Neural cell (in vitro differentiated cells): ENCODE results near the genes EP300 and XRCC6.

GRCh38 chr22:40415196-40415907 is 45.0 kb downstream of the SGSM3 start:
- RAMPAGE, long total RNA: no peak

- RAMPAGE, long total RNA: no peak
These were observed 11.0 kb upstream of the MRTFA start for GRCh38 chr22:40647580-40647779.

GRCh38 chr22:40855644-40855966 is 834 bp downstream of the ST13 start:
- RAMPAGE, long total RNA: no peak

GRCh38 chr22:40963929-40964345 is 12.8 kb downstream of the RBX1 start:
- RAMPAGE, long total RNA: no peak

DNA sequence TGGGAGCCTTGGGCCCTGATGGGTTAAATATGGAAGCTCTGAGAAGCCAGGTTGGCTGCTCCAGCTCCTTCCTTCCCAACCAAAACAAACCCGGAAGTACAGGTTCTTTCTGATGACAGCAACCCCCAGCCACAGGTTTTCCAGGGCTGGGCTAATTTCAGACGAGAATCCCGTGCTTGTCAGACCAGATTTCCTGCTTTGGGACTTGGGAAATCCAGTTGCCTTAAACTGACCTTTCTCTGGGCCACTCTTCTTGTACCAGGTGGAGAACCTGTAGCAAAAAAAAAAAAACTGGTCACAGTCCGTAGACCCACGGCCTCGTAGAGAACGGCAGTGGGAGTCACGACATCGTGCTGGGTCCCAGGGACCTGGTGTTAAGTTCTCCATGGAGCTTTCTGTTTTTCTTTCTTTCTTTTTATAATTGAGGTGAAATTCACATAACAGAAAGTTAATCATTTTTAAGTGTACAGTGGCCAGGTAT is 52.0 kb downstream of the RBX1 start:
- RAMPAGE, long total RNA: no peak

GRCh38 chr22:41091925-41092974 is at the start of gene EP300:
EP300 (plus strand) TSS chr22:41092592.
- RAMPAGE, long total RNA: start-site peak on the plus strand at chr22:41092493-41092624, 1,699 and 625 reads in 2 replicates

GRCh38 chr22:41152082-41152689 is 52.9 kb upstream of the L3MBTL2 start:
- RAMPAGE, long total RNA: no peak

DNA sequence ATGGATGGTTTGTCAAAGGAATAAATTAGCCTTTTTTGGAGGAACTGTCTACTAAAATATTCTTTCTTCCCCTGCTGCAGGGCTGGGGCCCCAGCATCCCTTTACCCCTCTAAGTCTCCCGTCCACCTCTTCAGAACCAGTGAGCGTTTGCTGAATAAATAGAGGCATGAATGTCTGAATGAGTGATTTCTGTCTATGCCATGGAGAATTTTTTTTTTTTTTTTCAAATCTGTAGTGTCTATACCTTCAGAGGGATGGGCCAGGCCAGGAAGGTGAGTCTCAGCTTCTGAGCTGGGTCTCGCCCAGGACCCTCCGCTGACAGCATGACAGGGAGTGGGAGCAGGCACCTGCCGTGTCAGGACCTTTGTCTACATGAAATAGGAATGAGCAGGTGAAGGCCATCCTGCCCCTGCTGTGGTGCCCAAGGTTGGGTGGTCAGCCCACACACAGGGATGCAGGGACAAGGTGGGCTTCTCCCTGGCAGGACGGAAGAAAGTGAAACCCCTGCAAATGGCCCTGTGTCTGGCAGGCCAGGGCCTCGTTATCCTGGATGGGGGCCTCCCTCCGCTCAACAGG is 15.2 kb downstream of the TOB2 start:
- RAMPAGE, long total RNA: no peak

GRCh38 chr22:41479122-41480246 is 10.6 kb downstream of the ACO2 start:
- RAMPAGE, long total RNA: start-site peak on the minus strand at chr22:41479762-41479855, 22 and 6 reads in 2 replicates

GRCh38 chr22:41523092-41523459 is 21.2 kb downstream of the POLR3H start:
- RAMPAGE, long total RNA: no peak

DNA sequence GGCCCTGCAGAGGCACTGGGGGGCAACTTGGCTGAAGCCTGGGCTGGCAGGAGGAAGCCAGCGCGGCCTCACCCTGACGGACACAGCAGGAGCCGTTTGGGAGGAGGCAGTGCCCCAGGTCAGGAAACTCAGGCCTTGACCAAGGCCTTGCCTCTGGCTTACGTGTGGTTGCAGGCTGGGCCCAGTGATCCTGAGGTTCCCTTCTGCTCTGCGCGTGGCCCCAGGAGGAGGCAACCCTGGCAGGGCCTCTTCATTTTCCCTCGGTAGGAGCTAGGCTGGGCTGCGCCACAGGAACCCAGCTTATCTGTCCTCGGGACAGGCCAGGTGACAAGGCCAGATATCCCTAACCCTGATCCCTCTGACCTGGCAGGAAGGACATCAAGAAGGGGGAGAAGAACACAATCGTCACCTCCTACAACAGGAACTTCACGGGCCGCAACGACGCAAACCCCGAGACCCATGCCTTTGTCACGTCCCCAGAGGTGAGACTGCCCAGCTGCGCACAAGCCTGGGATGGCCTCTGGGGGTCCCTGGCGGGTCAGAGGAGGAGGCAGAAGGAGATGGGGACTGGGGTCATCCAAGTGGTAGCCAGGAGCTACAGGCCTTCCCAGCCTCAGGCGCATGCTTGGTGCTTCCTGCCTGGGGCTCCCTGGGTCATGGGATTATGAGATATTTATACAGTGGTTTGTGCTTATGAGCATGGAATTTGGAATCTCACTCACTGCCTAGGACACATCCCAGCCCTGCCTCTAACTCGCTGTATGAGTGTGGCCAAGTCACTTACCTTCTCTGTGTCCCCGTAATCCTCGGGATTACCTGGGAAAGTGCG is 20.6 kb downstream of the POLR3H start:
- RAMPAGE, long total RNA: no peak

GRCh38 chr22:41621124-41622209 is at the start of gene XRCC6:
XRCC6 (plus strand) TSS chr22:41621295.
- RAMPAGE, long total RNA: start-site peak on the plus strand at chr22:41621261-41621363, 9,560 and 8,928 reads in 2 replicates

DNA sequence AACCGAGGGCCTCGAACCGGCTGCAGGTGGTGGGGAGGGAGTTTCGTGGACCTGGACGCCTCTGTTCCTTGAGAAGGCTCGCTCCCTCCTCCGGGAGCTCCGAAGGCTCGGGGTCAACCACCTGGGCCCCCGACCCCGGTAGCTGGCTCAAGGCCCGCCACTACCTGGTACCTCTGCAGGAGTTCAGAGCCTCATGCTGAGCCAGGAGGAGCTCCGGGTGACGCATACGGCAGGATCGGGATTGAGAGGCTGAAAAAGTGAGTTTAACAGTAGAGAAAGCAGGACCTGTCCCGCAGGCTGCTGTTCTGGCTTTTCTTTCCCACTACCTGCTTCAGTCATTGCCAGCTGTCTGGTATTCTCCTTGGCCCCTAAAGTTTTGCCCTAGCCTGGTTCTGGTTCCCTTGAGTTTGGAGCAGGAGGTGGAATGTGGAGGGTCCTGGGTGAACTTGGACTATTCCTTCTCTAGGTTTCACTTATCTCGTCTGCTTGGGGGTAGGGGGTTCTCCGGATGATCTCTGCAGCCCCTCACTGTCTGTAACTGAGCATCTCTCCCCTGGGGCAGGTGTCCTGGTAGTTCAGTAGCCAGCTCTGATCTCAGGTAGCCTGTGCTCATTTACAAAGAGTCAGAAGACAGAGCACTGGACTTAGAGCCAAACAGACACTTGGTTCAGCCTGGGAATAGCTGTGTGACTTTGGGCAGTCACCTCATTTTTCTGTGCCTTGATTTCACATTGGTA is 509 bp downstream of the CCDC134 start:
- RAMPAGE, long total RNA: no peak

DNA sequence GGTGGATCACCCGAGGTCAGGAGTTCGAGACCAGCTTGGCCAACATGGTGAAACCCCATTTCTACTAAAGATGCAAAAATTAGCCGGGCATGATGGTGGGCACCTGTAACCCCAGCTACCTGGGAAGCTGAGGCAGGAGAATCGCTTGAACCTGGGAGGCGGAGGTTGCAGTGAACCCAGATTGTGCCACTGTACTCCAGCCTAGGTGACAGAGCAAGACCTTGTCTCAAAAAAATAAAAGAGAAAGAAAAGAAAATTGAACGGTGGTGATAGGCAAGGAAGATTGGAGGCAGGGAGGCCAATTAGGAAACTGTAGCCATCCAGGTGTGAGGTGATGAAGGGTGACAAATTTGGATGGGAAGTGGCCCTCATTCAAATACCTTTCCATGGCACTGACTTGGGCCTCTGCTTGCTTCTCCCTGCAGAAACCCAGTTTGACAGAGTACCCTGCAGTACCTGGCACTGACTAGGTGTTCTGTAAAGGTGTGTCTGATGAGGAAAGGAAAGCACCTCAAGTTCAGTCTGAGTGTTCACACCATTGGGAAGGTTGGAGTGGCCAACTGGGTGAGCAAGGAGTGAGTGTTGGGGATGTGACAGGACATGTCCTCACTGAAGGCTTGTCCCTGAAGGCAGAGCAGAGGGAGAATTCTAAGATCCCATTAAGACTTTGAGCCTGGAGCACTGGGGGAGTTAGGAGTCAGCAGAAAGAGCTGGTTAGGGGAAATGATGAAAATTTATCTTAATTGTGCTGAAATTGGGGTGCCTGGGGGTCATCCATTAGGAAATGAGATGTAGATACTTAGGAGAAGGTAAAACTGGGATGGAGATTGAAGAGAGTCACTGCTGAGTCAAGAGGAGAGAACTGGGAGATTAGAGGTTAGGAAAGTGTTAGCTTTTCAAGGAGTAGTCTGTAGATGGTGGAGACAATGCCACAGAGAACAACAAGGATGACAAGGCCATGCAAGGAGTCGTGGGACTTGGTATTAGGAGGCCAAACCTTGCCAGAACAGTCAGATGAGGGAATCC is 5.9 kb downstream of the SREBF2 start:
- RAMPAGE, long total RNA: no peak

DNA sequence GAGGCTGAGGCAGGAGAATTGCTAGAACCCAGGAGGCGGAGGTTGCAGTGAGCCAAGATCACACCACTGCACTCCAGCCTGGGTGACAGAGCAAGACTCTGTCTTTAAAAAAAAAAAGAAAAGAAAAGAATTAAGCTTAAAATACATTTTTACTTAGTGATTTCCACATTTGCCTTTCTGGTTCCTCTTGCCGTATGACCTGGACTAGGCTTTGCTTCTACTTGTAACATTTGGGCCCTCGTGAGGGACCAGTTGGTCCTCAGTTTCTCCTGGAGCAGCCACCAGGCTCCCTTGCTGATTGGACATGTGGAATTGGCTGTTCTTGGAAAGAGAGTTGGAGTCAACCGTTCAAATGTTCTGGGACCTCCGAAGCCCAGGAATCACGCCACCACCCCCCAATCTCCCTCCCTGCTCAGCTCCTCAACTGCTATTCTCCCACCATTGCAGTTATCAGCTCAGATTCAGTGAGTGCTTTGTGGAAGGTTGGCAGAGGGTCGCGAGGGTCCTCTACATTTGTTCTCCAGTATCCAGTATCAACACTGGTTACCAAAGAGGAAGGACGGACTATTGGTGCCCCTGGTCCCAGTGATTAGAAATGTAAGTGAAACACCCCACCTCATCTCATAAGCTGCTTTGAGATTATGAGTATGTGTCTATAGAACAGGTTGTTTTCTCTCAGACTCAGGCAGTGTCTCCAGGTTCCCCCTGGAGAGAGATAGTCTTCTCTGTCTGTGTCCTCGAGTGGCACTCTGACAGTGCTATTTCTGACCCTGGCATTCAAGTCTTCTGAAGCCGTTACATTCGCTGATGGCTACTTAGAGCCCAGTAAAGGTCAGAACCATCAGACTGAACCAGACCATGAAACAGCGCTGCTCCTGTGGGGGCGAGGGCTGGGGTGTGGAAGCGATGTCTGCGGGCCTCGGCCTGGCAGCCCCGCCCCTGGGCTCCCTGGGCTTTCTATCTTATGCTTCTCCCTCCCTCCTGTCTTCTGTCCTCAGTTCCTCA is 23.8 kb downstream of the SHISA8 start:
- RAMPAGE, long total RNA: no peak

GRCh38 chr22:41934687-41935400 is 8.2 kb upstream of the TNFRSF13C start:
- RAMPAGE, long total RNA: no peak

GRCh38 chr22:42078621-42079008 is 885 bp upstream of the SMDT1 start:
- RAMPAGE, long total RNA: no peak

- RAMPAGE, long total RNA: no peak
These were observed 483 bp upstream of the SMDT1 start for GRCh38 chr22:42079009-42079425.

DNA sequence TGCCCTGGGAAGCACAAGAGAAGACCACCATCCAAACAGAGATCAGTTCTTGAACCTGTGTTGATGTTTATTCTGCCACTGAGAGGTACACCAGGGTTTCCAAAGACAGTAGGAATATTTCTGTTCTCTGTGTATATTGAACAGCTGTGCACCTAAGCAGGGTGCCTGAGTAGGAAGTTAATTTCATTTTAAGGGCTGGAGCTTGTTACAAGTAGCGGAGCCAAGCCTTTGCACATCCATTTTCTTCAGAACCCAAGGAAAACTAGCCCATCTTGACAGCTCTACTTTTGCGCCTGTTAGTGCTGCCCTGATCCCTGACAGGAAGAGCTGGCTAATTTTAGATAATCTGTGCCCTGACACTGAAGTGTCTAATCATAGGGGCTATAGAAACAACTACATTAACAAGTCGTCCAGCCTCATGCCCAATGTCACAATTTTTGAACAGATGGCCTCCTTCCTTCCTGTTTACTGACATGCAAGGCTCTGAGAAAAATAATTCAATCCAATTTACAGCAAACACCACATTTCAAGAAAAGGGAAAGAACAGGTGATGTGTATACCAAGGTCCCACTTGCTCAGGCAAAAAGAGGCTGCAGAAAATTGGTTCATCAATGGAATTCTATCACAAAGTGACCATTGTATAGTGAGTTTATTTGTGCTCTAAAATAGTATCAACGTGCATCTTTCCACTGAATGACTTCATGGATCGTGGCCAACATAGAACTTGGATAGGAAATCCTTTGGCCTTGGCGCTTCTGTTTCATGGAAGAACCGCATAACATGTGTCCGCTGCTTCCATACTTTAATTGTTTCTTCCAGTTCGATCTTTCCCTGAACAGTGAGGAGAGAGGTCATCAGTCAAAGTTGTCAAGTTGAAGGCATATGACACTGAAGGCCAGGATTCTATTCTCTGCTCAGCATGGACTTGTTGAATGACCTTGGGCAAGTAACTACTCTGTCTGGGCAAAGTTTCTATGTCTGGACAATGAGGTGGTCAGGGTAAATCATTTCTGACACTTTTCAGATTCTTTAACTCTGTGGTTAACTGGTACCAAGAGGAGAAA is 4.8 kb downstream of the NDUFA6 start:
- RAMPAGE, long total RNA: no peak

DNA sequence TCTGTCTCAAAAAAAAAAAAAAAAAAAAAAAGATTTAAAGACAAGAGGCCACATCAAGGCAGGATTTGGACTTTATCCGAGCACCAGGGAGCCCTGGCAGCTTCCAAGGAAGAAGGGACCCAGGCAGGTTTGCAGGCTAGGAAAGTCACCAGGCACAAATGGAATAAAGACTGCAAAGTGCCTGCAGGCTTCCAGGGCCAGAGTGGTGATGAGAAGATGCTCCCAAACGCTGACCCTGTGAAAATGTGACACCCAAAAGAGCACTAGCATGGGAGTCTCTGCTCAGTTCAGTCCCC is 45.6 kb upstream of the TCF20 start:
- RAMPAGE, long total RNA: no peak